HT-29 (cell line): ENCODE measurements around the genes CARD18 and DDX10.

- RAMPAGE, long total RNA, result no peak
Observed at GRCh38 chr11:102216815-102217186, 100.5 kb upstream of the BIRC3 start.

GRCh38 chr11:102318297-102319062 is 1.2 kb downstream of the BIRC3 start:
- RAMPAGE, long total RNA, result no peak

- RAMPAGE, long total RNA, result no peak
Observed at GRCh38 chr11:102398374-102399050, 51.5 kb downstream of the BIRC2 start.

DNA sequence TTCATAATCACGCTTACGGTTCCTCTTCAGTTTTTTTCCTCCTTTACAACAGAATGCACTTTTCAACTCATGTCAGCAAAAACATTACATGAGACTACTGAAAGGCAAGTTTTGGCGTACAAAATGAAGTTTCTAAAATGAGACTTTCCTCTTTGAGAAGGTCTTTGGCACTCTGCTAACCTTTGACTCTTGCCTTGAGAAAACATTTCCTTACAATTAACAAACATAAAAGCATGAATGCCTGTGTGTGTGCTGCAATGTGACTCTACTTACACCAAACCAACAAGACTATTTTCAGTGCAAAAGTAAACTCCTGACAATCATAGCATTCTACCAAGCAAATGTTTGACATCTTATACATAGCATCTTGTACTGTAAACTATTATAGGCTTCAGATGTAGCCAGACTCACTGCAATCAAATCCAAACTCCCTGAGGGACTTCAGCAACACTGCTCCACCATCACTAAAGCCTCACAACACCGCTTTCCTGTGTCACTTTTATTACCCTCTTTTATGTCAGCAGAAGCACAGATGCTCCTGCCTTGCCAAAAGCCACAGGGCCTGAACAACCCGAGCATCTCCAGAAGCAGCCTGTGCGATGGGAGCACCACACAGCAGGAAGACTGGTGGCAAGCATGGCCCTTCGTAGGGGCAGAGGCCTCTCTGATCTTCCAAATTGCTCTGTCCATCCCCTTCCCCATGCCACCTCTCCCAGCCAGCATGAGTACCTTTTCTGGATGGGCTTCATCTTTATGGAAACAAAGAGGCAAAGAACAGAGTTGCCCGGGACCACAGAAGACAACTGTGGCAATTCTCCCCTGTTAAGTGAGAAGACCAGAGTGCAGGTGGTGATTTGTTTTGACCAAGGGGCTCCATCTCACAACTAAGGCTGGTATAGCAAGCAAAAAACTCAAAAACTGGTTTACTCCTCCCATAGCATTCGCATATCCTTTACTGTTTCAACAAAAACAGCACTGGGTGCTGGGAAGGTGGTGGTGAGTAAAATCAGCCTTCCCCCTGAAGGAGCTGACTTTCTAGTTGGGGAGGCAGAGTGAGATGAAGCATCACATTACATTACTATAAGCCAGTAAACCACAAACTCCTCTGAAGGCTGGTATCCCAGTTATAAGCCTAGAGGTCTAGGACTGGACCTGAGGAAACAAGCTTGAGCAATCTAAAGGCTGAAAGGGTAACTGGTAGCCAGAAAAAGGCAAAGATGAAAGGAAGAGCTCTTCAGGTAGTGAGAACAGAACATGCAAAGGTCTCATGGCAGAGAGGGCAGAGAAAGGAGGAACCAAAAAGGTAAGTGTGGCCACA is 22.8 kb downstream of the TMEM123 start:
- RAMPAGE, long total RNA, result no peak

- RAMPAGE, long total RNA, result no peak
Observed at GRCh38 chr11:102451331-102451440, 1.4 kb downstream of the TMEM123 start.

- RAMPAGE, long total RNA, result no peak
Observed at GRCh38 chr11:102451441-102451587, 1.3 kb downstream of the TMEM123 start.

DNA sequence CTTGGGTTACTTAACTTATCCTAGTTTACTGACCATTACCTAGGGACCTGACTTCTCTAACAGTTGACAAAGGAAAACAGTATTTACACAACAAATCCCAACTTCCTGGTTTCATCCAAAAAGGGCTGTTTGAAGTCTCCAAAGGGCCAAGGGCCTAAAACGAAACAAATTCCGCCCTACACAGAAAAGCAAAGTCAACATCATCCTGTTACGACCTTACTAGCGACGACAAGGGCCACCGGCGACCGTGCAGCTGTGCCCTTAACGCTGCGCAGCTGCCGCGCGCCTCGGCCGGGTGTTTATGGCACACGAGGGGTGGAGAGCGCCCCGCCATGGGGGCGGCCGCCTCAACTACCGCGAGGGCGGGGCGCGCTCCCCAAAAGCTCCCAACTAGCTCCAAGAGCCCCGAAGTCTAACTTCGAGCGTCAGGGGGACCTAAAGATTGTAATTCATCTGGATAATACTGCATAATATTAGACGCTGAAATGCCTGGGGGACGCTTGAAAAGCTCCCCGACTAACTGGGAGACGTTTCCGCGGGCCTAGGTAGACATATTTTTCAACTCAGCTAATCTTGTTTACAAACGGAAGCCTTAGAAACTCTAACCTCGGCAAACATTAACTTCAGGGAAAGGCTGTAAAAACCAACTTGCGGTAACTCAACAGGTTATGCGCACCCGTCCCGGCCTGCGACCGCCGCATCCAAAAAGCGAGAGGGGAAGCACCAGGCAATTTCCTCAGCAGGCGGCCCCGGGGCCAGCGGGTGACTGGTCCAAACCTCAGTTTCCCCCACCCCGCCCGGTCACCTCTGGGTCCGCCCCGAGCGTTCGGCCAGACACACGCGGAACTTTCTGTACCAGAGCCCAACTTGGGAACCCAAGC is 737 bp downstream of the TMEM123 start:
- RAMPAGE, long total RNA, result no peak

DNA sequence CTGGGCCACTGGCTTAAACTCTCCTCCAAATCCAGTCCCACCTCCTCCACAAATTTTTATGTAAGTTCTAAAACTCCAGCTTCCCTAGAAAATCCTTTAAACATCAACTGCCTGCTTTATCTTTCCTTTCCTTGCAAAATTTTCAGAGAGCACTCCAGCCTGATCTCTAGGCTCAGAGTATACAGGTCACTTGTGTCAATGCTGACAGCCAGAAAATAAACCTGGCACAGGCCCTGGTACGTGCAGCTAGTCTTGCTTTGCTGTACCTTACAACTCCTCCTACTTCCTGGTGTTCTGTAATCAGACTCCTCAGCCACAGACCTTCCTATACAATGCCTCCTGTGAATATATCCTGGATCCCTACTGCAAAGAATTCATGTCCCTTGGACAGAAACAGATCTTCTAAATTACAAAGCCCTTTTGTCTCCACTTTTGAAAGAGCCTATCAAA is 24.2 kb upstream of the TMEM123 start:
- RAMPAGE, long total RNA, result no peak

- RAMPAGE, long total RNA, result no peak
Observed at GRCh38 chr11:103536257-103536691, 427.0 kb downstream of the DYNC2H1 start.

GRCh38 chr11:103803062-103803338 is 233.4 kb upstream of the DDI1 start:
- RAMPAGE, long total RNA, result no peak

GRCh38 chr11:105100087-105100704 is 39.4 kb downstream of the CARD18 start:
- RAMPAGE, long total RNA, result no peak

DNA sequence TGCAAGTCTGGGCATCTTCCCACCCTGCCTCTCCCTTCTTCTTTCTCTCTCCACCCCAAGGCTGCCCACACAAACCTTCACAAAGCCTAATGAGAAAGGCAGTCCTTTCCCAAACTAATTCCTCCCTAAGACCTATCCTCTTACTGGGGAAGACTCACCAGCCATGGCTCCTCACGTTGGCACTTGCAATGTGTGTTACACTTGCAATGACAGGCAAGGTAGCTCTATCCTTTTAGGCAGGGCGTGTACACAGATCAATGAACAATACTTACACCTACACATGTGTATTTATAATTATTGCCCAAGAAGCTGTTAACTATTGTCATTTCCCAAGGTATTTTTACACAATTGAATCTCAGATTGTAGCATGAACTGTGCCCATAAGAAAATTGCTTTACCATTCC is at the start of gene CARD18:
TSS of gene CARD18 (minus strand) at position 208 of the 404 bp plus-strand sequence.
- RAMPAGE, long total RNA, result no peak

GRCh38 chr11:107018970-107019806 is 912 bp upstream of the GUCY1A2 start:
- RAMPAGE, long total RNA, result no peak

- RAMPAGE, long total RNA, result no peak
Observed at GRCh38 chr11:107387964-107388311, 69.7 kb downstream of the CWF19L2 start.

- RAMPAGE, long total RNA, result no peak
Observed at GRCh38 chr11:107719480-107720065, 7.7 kb upstream of the SLN start.

DNA sequence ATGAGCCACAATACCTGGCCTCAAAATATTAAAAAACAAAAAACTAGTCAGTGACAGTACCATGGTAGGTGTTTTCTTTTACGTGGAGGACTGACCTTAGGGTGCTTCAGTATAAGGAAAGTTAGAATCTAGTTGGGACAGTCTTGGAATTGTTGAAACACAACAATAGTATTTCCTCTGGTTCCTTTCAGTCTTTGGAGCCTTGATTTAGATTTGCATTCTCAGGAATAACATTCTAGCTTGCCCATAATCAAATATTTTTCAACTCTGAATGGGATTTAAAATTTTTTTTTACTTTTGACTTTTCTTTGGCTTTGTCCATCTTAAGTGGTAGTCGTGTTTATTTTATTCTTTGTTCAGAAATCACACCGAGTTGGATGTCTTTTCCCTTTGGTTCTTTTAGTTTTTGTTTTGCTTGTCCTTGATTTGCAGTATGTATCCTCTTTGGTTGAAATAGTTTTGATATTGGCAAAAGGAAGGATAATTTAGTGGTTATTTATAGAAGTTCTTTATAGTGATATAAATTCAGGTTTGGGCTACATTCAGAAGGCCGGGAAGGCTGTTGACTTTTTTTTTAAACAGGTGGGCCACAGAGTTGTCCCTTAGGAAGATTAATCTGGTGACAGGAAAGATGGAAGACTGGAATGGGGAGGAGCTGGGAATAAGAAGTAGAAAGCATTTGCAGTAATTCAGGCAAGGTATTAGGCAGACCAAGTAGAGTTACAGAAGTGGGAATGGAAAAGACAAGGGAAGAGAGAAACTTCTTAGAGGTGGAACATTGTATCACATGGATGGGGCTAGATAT is 47.6 kb downstream of the CUL5 start:
- RAMPAGE, long total RNA, result no peak

DNA sequence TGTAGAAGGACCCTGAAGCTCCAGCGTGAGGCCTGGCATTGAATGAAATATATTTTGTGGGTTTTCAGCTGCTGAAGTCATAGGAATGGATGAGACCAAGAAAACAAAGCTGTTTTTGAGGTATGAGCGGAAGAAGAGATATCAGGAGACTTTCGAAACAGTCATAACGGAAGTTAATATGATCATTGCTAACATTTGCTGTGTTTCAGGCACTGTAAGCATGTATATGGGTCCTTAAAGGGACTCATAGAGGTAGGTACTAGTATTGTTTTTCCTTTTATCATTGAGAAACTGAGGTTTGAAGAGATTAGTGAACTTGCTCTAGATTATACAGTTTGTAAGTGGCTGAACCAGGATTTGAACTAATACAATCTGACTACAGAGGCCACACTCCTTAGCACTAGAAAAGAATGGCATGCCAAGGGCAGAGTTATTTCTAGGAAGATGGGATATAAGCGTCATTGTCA is 1.1 kb downstream of the ATM start:
- RAMPAGE, long total RNA, result no peak

GRCh38 chr11:108357716-108358376 is 109.5 kb downstream of the C11orf65 start:
- RAMPAGE, long total RNA, result no peak

GRCh38 chr11:108572252-108572483 is 21.4 kb downstream of the EXPH5 start:
- RAMPAGE, long total RNA, result no peak

DNA sequence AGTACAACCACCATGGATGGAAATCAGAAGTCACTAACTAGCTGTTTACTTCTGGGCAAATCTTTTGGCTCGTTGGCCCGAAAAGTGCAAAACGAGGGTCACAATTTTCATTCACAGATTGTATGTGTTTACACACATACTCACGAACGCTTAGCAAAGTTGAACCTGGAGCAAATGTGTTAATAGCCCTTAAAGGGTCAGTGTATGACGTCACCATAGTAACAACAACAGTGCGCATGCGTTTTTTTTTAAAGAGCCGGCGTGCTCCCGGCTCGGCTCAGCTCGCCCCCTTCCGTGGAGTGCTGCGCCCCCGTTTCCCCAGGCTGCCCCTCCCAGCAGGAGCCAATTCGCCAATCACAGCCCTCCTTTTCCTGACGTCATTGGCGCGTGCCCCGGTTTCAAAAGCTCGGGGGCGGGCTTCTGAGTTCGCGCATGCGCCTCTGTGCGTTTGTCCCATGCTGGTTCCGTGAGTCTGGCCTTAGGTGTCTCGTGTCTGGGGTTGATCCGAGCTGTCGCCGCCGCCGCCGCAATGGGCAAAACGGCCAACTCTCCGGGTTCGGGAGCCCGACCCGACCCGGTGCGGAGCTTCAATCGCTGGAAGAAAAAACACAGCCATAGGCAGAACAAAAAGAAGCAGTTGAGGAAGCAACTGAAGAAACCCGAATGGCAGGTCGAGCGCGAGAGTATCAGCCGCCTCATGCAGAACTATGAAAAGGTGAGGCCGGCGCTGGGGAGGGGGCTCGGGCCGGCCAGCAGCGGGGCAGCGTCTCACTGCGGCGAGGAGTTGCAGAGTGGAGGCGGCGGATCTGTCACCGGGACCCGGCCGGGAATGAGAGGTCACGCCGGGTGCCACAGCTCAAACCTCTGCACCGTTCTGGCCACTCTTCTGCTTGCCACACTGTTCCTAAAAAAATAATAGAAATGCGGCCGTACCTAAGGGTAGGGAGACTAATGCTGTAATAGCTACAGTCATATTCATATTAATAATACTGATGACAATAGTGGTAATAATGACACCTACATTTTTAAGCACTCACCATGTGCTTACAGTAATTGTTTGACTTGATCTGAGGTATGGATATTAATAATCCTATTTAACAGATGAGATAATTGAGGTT is at the start of gene DDX10:
TSS of gene DDX10 (plus strand) at position 445 of the 1,118 bp plus-strand sequence.
- RAMPAGE, long total RNA, result no peak